Endometrial microvascular endothelial cells (primary cell): ENCODE measurements around a stretch of chrX.

GRCh38 chrX:41764186-41765076 lies 40.5 kb downstream of the GPR82 start:
- RAMPAGE, long total RNA: no peak

DNA sequence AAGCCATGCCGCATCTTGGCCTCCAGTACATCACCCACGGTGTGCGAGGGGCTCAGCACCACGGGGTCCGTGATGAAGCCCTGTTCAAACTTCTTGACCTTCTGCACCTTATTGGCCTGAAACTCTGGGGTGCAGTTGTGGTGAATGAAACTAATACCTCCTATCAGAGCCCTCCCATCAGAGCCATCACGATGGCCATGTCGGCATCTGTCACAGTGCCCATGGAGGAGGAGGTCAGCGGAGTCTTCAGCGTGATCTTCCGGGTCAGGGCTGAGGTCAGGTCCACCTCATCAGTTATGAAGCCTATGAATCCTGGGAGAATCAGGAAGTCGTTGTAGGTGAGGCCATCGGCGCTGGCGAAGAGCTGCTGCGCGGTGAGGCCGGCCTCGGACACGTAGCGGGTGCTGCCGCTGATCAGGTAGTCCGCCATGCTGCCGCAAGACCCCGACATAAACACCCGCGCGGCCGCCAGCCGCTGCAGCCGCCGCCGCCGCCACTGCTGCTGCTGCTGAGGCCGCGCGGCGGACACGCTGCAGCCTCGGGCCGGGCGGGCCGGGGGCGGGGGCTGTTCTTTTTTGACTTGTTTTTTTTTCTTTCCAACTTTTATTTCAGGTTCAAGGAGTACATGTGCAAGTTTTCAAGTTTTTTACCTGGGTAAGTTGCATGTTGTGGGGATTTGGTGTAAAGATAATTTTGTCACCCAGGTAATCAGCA lies 376.7 kb upstream of the MAOA start:
- RAMPAGE, long total RNA: no peak

DNA sequence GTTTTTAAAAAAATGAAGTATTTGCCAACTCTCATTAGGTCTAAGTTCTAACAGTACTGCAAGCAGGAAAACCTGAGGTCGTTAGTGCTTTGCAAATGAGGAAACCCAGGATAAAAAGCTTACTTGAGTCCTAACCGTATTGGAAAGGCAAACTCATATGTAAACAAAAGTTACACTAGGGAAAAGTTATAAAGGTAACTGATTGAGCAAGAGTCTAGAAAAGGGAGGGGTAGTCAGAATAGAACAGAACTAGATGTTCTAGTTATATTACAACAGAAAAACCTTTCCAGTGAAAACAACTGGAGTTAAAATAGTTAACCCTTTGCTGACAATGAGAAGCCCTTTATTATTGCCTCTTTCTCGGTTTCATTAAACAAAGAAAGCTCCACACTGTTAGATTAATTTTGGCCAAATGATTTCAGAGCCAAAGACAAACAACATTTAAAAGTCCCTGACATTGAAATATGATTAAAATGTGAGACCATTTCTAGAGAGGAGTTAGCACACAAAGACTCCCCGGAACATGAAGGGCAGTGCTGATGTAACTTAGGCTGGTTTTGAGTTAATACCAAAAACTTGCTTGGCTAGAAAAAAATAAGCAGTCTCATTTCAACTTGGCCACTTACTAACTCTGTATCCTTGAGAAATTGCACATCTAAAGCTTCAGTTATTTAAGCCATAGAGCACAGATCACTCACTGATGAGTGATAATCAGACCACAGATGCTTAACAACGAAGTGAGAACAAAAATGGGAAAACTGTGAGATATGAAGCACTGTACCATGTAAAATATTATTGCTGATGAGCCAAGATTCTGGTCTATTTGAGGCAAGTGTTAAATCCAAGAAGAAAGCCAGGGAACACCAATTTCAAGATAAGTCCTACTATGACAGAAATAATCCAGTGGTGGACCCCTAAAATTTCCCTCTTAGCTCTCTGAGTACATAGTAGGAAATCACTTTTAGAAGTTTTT lies 66.1 kb upstream of the MAOA start:
- RAMPAGE, long total RNA: no peak

DNA sequence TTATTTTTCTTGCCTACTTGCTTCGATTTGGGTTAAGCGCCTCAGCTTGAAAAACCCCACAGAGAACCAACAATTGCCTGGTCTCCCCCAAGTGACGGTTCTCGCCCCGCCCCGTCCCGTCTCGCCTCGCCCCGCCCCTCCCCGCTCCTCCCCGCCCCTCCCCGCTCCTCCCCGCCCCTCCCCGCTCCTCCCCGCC lies 1.9 kb upstream of the MAOA start:
- RAMPAGE, long total RNA: no peak

DNA sequence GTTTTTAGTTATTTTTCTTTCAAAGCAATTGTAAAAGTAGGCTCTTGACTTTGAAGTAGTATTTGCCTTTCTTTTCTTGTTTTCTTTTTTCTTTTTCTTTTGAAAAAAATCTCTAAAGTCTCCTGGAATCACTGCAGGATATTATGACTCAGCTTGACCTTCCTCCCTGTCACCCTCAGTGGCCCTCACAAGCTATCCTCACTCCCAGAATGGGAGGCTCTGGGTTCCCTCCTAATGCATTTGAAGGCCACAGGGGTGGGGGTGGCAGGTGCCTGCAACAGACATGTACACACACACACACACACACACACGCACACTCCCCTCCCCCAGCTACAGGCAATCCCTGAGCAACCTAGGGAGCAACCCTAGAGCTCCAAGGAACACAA lies 37.4 kb downstream of the MAOA start:
- RAMPAGE, long total RNA: no peak

GRCh38 chrX:43702506-43703008 lies 46.5 kb downstream of the MAOA start:
- RAMPAGE, long total RNA: no peak

DNA sequence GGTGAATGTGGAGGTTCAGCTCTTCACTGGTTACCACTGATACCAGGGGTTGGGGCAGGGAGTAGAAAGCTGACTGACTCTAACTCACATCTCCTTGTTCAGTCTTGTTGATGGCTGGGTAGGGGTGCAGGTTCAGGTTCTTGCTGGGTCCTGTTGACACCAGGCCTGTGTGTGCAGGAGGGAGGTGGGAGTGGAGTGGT lies 25.3 kb downstream of the KDM6A start:
- RAMPAGE, long total RNA: no peak

- RAMPAGE, long total RNA: no peak
Measured at GRCh38 chrX:44915242-44915698, 42.3 kb downstream of the KDM6A start.

- RAMPAGE, long total RNA: no peak
Measured at GRCh38 chrX:44997391-44998358, 124.7 kb downstream of the KDM6A start.

DNA sequence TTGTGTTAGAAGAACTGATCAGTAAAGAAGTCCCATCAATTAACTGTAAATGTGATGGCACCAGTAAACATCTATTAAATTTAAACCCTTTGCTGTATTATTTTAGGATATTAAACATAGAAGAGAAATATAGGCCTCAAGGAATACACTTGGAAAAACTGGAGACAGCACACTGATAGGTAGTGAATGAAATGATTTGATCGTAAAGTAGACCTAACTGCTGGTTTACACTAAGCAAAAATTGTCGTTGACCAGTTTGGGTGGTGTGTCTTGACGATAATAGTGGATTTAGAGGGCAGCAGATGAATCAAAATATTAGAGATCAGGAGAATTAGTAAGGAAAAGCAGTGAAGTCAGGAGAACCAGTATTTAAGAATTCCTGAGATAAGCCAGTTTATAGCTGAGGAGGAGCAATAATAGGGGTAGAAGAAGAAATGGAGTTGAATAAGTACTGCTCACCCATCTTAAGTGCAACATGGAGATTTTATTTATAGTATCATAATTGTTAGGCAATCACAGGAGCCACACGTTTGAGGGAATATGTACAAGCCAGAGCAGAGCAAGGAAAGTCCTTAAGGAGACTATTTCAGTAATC lies 144.7 kb downstream of the KDM6A start:
- RAMPAGE, long total RNA: no peak

- RAMPAGE, long total RNA: no peak
Measured at GRCh38 chrX:45069474-45070482, 130.9 kb downstream of the DIPK2B start.

DNA sequence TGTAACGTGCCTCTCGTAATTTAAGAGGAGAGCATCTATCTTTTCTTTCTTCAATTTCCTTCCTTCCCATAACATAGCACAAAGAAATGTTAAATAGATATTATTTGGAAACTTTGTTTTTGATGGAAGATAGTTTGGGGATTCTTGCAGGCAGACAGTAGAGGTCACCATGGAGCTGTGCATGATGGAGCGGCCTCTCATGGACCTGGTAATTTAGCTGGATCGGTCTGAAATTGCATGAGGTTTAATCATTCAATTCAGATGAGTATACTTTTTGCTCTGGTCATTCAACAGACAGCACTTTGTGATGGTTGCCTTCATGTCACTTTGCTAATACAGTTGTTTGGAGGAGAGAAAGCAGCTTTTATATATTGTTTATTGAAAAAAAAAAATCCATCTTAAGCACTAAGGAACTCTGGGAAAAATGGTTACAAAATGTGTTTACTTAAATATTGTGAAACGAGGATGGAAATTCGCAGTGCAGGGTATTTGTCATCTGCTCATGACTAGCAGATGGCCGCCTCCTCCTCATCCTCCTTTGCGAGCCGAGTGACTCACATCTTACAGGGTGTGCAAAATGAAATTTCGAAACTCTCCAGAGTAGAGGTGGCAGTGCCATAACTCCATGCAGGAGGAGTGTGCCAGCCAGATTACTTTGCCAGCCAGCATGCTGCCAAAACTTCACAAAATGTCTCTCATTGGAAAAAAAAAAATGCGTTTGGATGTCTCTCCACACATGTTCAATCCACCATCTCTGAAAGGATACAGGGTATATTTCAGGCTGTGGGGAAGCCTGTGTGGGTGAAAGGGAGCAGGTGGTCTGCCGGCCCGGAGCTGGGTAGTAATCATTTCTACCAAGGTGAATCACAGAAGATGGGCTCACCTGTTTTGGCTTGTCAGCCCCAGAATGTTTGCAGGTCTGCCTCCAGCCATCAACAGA lies 314.8 kb upstream of the DIPK2B start:
- RAMPAGE, long total RNA: no peak

GRCh38 chrX:45774738-45775548 lies 574.3 kb upstream of the DIPK2B start:
- RAMPAGE, long total RNA: no peak

- RAMPAGE, long total RNA: no peak
Measured at GRCh38 chrX:45807936-45808662, 607.4 kb upstream of the DIPK2B start.

GRCh38 chrX:46179991-46180542 lies 267.0 kb upstream of the KRBOX4 start:
- RAMPAGE, long total RNA: no peak

DNA sequence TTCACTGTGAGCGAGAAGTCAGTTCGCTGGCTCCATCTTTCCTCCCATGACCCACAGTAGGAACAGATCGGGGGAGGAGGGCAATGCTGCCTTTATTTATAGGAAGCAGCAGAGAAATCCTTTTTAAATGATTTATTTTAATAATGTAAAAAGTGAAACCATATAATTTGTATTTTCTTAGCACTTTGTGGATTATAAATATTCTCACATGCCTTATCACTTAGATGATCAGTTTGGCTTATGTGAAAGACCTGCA lies 129.6 kb upstream of the KRBOX4 start:
- RAMPAGE, long total RNA: no peak

- RAMPAGE, long total RNA: no peak
Measured at GRCh38 chrX:46486292-46486808, 39.3 kb downstream of the KRBOX4 start.

DNA sequence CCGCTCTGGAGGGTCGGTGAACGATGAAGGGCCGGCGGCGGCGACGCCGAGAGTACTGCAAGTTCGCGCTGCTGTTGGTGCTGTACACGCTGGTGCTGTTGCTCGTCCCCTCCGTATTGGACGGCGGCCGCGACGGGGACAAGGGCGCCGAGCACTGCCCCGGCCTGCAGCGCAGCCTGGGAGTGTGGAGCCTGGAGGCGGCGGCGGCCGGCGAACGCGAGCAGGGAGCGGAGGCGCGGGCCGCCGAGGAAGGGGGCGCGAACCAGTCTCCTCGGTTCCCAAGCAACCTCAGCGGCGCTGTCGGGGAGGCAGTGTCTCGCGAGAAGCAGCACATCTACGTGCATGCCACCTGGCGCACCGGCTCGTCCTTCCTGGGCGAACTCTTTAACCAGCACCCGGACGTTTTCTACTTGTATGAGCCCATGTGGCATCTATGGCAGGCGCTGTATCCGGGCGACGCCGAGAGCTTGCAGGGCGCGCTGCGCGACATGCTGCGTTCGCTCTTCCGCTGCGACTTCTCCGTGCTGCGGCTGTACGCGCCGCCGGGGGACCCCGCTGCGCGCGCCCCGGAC lies 430 bp downstream of the CHST7 start:
- RAMPAGE, long total RNA: no peak

DNA sequence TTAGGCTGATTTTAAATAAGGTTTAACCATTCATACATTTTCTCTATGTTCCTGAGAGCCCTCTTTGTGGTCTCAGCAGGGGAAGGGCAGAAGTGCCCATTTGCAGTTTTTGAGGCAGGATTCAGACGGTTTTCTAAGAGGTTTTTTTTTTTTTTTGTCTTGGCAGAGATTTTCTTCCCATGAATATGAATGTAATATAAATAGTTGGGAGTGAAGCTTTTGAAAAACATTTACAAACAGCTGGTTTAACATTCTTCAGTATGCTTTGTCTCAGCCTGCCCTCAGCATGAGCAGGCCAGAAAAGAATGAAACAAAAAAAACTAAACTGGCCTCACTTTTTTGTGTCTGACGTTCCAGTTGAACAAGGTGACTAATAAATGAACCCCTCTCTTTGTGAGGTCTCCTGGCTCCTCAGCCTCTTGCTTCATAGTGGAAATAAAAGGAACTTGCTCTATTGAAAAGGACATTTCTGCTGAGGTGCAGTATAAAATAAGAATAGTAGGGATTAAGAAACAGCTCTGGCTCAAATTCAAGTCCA lies 9.3 kb downstream of the CHST7 start:
- RAMPAGE, long total RNA: no peak

DNA sequence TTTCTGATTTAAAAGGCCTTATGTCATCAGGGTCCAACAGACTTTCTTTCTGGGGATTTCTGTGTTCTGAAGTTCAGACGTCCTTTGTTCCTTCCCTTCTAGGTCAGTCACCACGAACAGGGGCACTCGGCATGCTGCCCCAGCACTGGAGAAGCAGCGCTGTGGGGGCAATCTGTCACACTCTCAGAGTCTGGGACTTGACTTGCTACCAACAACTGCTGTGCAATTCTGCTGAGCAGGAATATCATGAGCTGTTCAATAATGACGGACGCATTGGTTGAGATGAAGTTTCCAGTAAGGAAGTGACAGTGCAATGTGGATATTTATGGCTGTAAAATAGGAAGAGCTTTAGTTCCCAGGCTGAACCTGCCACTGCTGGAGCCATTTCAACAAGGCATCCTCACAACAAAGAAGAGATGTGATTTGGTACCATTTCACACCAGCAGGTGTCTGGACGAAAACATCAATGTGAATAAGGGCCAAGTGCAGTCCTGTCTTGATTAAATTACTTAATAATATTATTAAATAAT lies 24.2 kb downstream of the CHST7 start:
- RAMPAGE, long total RNA: no peak